ENCODE data around the gene STOML3.

DNA sequence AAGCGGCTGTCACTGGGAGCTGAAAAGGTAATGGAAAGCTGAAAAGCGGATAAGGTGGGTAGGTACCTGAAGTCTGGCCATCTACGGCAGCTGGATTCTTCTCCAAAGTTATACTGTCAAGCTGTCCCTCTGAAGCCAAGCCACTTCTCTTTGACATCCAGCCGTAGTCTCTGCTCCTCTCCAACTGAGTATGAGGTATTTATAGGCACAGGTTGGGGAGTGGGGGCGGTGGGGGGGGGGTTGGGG, 65.2 kb upstream of the TRPC4 start:
- PRO-cap: unidirectional peak, minus-strand start at position 172 of the sequence

- PRO-cap: no peak
Observed at GRCh38 chr13:38963798-38964344, 26.8 kb downstream of the STOML3 start.

- PRO-cap: no peak
Observed at GRCh38 chr13:38990532-38991138, at the start of gene STOML3. Gene STOML3 (minus strand): TSS chr13:38990831.

DNA sequence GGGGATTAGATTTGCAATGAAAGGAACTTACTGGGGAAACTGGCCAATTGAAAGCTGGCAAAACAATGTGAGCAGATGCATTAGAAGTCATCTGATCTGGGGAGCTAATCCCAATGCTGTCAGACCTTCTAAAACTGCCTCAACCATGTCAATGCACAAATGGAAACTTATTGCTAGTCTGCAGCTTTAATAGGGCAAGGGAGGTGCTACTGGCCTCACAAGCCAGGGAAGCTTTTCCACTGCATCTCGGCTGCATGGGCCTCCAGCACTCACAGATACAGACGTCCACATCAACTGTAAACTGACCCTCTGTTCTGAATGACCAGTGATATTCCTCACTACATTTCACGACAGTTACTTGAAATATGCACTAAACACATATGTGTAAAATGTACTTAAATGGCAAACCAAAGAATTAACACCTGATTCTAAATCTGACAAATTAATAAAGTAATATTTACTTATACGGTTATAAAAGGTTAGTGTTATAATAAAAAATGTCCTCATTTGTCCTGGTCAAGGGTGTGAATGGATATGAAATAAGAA, 154.0 kb downstream of the LHFPL6 start:
- PRO-cap: no peak

- PRO-cap: unidirectional peak, minus-strand start at chr13:39462648
Observed at GRCh38 chr13:39462508-39462898, 140.5 kb downstream of the LHFPL6 start.

GRCh38 chr13:39537096-39537447, 65.9 kb downstream of the LHFPL6 start:
- PRO-cap: no peak

DNA sequence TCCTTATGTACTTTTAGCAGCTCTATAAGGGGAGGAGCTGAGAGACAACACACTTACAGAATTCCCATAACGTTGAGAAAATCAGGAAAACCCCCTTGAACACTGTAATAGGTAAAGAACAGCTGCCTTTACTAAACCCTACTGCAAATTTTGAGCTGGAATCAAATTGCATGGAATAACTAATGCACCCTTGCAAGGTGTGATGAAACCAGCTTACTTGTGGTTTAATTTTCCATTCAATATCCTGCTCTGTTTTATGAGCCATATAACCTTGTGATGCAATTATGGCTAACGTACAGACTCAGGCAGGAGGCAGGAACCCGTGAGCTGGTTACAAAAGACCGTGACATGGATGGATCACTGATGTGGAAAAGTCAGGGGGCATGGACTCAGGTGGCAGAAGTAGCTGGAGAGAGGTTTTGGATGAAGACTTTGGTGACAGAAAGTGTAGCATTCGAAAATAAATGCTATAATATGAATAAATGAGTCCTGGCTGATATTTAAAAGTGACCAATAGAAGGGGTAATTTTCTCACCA, 438.6 kb downstream of the COG6 start:
- PRO-cap: no peak

DNA sequence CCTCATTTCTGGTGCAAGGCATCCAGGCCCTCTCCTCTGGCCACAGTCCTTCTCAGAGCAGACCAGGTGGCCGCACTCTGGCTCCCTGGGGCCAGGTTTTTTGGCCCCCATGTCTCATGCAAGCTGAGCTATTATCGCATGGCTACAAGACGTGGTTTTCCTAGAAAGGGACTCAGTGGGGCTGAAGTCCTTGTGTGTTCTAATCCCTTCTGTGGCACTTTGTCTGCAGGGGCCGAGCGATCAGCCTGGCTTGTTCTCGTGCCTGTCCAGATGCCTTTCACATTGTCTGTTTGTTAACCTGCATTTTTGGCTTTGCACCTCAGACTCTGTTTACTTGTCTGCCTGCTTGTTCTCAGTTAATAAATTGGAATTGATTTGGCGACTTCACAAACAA, 440.2 kb downstream of the COG6 start:
- PRO-cap: no peak

DNA sequence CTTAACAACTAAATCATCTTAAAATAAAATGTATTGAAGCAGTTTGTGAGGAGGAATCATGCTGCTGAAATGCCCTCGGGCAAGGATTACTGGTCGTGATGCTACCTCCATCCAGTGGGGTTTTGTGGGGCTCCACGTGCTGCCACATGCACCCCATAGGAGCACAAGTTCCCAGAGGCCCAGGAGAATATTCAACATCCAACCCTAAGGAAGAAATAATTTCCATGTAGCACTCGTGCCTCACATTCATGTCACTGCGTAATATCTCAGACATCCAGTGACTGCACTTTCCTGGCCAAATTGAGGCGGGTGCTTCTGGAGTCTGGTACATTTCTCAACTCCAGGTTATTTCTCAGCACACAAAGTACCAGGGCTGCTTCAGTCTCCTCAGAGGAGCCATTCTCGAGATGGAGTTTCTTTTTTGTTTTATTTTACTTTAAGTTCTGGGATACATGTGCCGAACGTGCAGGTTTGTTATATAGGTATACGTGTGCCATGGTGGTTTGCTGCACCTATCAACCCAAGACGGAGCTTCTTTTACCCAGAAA, 429.7 kb downstream of the FOXO1 start:
- PRO-cap: bidirectional peak, plus-strand start at position 358 of the sequence, minus-strand start at position 238 of the sequence

GRCh38 chr13:40313709-40313889, 352.8 kb downstream of the FOXO1 start:
- PRO-cap: no peak

DNA sequence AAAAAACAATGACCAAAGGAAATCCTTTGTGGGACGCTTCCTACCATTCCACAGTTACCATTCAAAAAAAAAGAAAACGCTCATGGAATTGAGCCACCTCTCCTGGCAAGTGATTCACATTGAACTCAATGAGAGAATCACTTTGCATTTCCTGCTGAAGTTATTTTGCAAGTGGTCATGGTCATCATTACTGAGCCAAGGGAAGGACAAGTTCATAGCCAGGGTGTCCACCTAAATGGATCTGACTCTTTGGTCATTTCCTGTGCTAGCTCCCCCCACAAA, 352.6 kb downstream of the FOXO1 start:
- PRO-cap: no peak

- PRO-cap: no peak
Observed at GRCh38 chr13:40377797-40378328, 288.6 kb downstream of the FOXO1 start.

DNA sequence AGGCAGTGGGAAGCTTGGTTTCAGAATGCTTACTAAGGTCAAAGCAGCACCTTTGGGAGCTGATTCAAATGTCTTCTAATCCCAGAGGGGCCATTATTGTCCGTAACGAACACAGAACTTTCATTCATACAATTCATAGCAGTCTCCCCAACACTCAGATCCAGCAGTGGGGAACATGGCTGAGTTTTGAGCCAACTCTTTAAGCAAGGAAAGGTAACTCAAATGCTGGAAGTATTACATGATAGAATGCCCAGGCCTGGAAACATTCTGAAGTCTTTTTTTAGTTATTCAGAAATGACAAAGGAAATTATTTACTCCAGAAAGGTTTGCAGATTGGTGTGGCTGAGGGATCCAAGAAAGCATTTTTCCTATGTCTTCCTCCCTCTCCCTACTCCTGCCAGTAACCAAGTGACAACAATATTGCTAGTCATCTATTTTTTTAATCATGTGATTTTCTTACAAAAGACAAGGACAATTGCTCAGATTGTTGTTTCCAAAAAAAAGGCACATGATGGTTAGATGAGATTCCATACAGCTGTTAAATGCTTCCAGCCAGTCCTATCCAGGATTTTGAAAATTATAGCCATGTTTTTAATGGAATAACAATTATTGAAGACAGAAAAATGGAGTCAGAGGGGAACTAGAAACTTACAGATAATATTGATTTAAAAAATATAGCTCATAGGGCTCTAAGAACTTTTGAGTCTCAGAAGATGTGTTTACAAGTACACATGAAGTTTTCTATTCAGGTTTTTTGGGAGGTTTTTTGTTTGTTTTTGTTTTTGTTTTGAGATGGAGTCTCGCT, 118.6 kb downstream of the FOXO1 start:
- PRO-cap: no peak

- PRO-cap: no peak
Observed at GRCh38 chr13:40653112-40653706, 13.2 kb downstream of the FOXO1 start.

DNA sequence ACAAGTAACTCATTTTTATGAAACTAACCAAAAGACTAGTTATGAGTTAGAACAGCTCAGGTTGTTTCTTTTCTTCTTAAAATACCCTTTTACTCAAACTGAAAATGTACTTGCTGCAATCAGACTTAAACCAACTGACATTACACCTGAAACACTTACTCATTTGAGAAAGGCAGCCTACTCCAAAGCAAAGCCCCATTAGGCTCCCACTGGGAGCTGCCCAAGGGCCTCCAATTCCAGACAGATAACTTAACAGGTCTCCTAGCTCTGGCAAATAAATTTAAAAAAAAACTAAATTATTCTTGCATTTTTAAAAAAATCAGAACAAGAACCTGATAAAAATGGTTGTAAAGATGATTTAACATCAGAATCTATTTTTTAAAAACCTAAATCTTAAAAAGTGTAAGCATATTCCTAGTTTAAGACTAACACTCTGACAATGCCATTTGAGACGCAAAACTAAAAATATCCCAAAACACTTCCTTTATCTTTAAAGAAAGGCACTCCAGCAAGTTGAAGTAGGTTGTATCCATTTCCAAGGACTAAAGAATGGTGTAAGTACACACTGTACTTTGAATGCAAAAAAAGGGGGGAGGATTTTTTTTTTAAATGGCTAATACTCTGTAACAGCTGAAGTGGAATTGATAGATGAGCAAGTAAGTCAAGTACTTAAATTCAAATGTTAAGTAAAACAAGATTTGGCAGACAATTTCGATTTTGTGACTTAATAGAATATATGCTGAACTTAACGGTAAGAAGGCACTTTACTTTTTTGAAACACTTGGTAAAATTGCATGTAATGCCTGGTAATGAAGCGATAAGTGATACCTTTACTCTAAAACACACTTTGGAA, 3.3 kb downstream of the FOXO1 start:
- PRO-cap: no peak

GRCh38 chr13:40776717-40777537, 5.9 kb upstream of the MRPS31 start:
- PRO-cap: no peak

GRCh38 chr13:40780662-40781327, 8.6 kb upstream of the SLC25A15 start:
- PRO-cap: no peak

DNA sequence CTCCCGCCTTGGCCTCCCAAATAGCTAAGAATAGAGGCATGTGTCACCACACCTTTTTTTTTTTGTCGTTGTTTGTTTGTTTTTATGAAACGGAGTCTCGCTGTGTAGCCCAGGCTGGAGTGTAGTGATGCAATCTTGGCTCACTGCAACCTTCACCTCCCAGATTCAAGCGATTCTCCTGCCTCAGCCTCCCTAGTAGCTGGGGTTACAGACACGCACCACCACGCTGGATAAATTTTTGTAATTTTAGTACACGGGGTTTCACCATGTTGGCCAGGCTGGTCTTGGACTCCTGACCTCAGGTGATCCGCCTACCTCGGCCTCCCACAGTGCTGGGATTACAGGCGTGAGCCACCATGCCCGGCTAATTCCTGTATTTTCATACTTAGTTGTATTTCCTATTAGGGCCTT, 714 bp upstream of the SLC25A15 start:
- PRO-cap: no peak

GRCh38 chr13:40794523-40795347, 5.3 kb downstream of the SLC25A15 start:
- PRO-cap: no peak

GRCh38 chr13:40946174-40947052, 72.7 kb downstream of the ELF1 start:
- PRO-cap: no peak